ENCODE data around the gene CPNE7.

- PRO-cap, result no peak
Observed at GRCh38 chr16:88810018-88810594, 1.6 kb downstream of the APRT start.

DNA sequence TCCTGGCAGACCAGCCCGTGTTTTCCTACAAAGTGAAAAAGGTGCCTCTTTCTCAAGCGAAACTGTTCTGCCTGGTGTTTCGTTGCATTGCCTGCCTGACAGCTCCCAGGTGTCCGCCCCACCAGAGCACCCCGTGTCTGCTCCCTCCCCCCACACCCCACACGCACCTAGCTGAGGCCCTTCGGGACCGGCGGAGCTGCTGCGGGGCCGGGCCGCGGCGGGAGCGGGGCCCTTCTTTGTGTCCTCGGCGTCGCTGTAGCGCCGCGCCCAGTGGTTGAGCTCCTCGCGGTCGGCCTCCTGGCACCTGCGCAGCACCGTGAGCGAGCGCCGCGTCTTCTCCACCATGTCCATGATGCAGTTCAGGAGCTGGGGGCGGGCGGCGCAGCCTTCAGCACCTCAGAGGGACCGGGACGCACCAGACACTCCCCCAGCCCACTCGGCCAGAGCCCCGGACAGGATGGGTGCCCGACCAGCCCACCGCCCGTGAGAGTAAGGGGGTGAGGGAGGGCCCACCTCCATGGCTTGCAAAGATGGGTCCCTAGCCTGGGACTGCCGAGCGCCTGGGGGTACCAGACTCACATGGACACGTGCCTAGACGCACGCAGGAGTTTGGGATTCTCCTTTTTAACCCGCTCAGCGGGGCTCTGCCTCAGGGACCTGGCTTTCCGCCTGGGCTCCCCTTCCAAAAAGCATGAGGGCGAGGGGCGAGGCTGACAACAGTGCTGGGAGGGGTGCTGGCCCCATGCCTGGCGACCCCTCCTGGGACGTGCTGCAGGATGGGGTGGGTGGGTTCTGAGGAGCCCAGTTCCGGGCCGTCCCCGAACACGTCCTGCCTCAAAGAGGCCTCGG is 14.9 kb upstream of the PABPN1L start:
- PRO-cap, result no peak

GRCh38 chr16:88885894-88886326 is 19.4 kb upstream of the PABPN1L start:
- PRO-cap, result no peak

DNA sequence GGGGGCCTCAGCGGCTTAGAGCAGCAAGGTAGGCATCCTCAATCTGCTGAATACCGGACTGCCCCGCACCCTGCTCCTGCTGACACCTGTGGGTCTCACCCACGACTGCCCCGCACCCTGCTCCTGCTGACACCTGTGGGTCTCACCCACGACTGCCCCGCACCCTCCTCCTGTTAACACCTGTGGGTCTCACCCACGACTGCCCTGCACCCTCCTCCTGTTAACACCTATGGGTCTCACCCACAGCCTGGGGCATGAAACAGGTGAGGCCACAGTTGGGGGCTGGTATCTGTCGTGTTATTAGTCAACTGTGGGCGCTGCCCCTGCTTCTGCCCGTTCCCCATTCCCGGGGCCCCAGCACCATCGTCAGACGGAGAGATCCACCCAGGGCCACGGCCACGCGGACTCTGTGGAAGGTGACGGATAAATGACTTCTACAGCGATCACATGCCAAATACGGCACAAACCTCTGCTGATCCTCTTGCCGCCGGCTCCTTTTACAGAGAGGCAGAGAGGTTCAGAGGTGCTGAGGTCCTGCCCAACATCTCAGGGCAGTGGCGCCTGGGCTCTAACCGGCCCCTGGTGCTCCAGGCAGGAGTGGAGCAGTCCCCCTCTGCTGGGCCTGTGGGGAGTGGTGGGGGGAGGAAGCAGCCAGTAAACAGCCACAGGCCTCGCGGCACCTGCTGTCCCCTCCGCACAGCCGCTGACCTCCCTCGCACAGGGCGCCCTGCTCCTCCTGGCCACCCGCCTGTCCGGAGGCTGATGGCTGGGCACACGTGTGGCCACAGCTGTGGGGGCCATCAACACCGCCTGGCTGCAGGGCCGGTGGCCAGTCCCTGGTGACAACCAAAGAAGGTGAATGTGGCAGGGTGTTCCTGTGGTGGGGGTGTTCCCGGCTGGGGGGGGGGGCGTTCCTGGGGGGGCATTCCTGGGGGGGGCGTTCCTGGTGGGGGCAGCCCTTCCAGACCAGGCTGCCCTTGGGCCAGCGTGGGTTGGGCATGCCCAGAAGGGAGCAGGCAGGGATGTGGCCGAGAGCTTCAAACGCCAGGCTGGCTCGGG is 36.6 kb upstream of the PABPN1L start:
- PRO-cap, result no peak

DNA sequence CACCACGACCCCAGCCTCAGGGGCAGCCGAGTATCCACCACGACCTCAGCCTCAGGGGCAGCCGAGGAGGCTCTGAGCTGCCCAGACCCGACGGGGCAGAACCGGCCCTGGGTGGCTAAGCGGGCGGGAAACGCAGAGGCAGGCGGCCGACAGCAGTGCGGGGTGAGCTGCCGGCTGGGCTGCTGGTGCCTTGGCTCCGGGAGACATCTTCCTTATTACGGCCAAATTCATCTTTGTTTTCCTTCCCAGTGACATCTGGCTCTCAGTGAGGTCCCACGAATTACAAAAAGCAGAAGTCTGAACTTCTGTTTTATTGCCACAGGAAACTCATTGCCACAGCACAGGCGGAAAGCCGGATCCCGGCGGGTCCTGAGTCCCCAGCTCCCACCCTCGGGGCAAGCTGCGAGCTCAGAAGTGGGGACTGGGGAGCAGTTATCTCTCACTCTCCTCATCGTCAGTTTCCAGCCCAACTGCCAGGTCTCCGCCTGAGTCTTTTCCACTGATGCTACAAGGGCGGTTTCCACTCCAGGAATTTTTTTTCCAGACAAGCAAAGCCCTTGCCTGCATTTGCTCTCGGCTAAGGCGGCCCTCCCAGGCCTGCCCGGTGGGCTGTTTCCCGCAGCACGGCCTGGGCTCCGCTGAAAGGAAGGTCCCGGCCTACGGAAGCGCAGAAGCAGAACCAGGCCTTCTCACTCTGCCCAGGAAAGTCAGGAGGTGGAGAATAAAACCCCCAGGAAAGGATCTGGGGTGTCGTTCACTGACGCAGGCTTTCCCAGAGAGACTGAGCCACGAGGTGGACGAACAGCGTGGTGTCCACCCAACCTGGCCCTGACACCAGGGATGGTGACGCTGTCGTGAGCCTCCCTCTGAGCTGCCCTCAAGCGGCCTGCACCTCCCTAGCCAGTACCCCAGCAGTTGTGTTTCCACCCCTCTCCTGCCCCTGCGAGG is 40.3 kb downstream of the CBFA2T3 start:
- PRO-cap, result no peak

DNA sequence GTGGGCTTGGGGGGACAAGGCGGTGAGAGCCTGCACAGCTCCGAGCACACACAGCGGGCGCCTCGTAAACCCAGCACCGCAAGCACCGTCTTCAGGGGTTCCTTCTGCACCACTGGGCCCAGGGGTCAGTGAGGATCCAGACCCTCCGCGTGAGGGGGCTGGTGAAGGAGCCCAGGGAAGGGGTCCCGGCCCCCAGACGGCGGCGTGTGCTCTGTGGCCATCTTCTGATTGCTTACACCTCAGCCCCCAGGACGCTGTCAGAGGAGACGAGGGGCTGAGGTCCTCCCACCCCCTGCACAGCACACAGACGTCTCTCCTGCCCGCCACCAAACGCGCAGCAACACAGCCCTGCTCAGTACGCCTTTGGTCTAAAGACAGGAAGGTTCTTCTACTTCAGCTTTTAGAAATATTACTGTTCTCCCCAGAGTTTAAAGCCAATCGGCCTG is 2.8 kb downstream of the CBFA2T3 start:
- PRO-cap, result no peak

DNA sequence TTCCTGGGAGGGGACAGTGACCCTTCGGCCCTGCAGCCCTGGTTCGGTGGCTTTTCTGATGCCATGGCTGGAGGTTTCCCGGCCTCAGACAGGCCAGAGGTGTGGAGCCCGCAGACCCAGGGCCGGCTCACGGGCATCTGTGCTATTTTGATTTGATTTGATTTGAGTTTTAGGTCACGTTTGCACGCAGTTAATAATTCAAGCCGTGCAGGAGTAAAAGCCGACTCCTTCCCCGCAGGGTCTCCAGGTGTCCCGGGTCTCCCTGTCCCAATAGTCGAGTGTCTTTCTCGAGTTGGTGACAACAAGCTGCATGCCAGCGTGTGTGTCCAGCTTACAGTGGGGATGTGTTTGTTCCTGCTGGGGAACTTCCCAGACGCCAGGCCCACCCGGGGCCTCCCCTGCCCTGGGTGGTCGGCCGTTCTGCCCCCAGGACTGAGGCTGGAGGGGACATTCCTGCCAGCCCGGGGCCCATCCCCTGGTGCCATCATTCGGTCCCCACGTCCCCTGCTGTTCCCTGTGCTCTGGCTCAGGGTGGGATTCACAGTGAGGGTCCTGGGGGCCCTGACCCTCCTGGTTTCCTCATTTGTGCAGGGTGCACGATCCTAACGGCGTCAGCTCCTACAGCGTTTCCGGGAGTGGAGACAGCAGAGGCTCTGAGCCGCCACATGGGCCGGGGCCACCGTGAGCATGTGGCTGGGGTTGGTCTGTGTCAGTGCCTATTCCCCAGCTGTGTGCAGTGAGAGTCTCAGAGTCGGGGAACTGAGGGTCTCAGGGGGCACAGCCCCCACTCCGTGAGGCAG is 1.2 kb upstream of the CBFA2T3 start:
- PRO-cap, result no peak

DNA sequence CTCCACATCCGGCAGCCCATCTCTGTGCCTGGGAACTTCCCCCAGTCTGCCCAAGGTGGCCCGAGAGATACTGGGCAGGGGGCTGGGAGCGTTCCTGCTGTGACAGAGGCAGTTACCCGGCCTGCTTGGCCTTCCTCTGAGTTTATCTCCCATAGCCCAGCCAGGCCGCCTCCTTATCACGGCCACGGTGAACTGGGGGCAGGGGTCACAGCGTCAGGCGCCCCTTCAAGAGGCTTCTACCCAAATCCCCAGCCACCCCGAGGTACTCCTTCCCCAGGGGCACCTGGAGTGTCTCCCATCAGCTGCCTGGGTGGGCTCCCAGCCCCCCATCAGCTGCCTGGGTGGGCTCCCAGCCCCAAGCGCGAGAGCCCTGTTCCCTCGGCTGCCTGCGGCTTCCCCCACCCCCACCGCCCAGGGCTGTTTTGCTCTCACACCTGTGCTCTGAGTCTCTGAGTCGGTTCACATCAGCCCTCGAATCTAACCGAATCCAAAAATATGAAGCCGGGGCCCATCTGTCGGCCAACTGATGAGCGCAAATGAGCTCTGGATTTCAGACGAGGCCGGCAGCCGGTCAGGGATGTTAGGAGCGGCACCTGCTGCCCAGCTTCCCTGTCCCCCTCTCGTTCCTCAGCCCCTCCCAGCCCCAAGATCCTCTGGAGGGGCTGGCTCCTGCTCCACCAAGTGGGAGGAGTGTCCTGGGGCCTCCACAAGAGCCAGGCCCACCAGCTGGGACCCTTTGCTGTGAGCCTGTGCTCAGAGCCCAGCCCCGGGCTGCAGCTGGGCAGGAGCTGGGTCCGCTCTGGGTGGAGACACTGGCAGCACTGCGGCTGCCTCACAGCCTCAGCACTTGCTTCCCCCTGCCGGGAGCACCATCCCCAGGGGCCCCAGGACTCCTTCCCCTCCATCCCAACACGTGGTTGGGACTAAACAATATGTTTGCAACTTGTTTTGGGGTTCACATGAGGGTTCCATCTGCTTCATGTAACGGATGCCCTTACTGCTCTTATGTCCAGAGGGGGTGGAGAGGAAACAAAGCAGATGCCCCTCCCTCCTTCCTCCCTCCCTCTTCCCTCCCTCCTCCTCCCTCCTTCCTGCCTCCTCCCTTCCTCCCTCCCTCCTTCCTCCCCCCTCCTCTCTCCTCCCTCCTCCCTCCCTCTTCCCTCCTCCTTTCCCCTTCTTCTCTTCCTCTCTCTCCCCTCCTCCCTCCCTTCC is 15.9 kb upstream of the CBFA2T3 start:
- PRO-cap, result no peak

- PRO-cap, result no peak
Observed at GRCh38 chr16:89065096-89065507, 28.6 kb upstream of the ACSF3 start.

- PRO-cap, result no peak
Observed at GRCh38 chr16:89281011-89281714, 63.7 kb downstream of the ZNF778 start.

- PRO-cap, result no peak
Observed at GRCh38 chr16:89334854-89335770, 117.6 kb downstream of the ZNF778 start.

GRCh38 chr16:89357998-89358947 is 132.1 kb downstream of the ANKRD11 start:
- PRO-cap, result no peak

GRCh38 chr16:89394821-89395719 is 95.3 kb downstream of the ANKRD11 start:
- PRO-cap, result no peak

DNA sequence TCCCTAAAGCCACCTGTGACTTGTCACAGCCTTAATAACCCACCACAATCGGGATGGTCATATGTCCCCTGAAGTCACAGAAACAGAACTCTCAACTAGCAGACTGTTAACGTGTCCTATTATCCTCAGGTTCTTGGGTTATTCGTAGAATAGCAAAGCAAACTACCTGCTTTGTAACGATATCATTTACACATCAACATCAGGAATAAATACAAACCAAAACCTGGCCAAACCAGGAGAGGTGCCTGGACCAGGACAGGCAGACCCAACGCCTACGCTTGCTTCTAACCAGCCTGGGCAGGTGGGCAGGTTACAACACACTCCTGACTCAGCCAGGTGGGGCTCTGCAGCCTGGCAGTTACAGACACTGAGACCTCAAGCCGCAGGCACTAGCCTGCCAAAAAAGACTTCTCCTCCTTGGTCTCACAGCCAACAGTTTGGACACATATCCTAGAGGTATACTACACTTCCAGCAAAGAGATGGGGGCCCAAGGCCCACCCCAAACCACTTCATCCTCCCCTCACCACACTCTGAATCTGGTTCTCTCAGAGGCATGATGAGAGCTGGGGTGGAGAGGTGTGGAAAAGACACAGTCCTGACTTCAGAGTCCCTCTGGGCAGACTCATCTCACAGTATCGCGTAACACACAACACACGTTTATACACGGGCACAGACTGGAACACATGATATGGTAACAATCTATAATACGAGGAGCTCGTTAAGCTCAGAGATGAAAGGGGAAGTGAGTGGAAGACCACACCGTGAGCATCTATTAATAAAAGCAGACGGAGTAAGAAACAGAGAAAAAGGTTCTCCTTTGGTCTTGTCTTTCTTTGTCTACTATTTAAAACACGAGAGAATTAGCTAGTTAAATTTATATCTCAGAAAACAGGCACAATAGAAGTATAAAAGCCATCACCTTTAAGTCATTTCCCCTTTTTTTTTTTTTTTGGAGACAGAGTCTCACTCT is 13.8 kb downstream of the ANKRD11 start:
- PRO-cap, result no peak

DNA sequence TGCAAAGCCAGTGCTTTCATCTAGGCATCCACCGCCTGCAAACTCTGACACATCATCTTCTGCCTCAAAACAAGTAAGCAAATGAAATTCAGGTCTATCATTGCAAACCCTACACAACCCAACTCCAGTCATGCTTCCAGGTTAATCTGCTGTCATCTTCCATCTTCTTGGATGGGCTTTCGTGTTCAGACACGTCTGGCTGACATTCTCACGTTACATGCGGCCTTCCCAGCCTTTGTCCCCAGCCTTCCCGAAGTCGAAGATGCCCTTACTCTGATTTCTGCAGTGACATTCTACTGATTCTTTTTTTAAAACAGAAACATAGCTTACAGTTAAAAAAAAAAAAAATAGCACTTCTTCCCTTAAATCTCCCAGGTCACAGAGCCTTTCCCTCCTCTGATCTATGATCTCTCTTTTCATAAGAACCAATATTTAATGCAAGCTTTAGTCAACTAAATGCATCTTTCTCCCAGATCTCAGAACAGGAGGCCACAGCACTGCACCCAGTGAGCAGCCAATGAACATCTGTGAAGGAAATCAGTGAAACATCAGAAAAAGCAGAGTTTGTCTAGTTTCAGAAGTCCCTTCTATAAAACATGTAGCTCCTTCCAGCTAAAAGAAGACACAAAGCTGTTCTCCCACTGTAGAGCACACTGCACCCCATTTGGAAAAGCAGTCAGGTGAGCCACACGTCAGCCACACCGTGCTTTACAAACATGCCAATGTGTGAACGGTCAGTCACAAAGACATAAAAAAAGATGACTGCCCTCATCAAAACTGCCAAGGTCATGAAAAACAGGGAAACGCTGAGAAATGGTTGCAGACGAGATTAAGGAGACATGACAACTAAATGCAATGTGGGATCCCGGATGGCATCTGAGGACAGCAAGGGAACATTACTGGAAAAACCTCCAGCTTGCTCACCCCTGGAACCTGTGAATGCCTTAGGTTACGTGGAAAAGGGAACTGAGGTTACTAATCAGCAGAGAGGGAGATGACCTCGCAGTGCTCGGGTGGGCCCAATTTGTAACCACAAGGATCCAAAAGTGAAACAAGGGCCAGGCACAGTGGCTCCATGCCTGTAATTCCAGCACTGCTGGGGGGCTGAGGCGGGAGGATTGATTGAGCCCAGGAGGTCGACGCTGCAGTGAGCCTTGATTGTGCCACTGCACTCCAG is 8.4 kb downstream of the ANKRD11 start:
- PRO-cap, result no peak

- PRO-cap, result no peak
Observed at GRCh38 chr16:89498868-89499310, 8.5 kb upstream of the ANKRD11 start.

- PRO-cap, result no peak
Observed at GRCh38 chr16:89530512-89530993, 22.4 kb downstream of the SPG7 start.

GRCh38 chr16:89533901-89534538 is 25.8 kb downstream of the SPG7 start:
- PRO-cap, result no peak

GRCh38 chr16:89548391-89549365 is 11.8 kb upstream of the RPL13 start:
- PRO-cap, result no peak

- PRO-cap, result bidirectional peak, plus-strand start at chr16:89575737, minus-strand start at chr16:89575542; unidirectional peak, minus-strand start at chr16:89576127
Observed at GRCh38 chr16:89575456-89576216, at the start of gene CPNE7. CPNE7 (plus strand) TSS chr16:89575758.

All from ReNcell CX (cell line).